Smooth muscle cell (in vitro differentiated cells): ENCODE measurements around a stretch of chr14.

- RAMPAGE, long total RNA: no peak
Observed at GRCh38 chr14:67733770-67734268, 32.1 kb downstream of the RDH12 start.

DNA sequence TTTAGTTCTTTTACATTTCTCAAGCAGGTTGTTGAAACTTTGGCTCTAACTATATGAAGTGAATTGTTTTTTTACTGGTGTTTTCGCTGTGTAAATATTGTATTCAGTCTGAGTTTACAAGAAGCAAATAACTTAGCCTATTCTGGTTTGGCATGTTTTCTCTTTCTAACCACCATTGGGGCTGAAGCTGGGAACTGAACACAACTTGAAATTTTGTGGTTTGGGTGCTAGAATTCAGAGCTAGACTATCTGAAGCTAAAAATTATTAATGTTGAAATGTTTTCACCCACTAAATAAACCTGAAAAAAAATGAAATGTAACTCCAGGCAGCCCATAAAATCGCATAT lies 37.2 kb downstream of the RAD51B start:
- RAMPAGE, long total RNA: no peak

- RAMPAGE, long total RNA: no peak
Observed at GRCh38 chr14:67941508-67941806, 121.9 kb downstream of the RAD51B start.

GRCh38 chr14:68141778-68142168 lies 322.2 kb downstream of the RAD51B start:
- RAMPAGE, long total RNA: no peak

DNA sequence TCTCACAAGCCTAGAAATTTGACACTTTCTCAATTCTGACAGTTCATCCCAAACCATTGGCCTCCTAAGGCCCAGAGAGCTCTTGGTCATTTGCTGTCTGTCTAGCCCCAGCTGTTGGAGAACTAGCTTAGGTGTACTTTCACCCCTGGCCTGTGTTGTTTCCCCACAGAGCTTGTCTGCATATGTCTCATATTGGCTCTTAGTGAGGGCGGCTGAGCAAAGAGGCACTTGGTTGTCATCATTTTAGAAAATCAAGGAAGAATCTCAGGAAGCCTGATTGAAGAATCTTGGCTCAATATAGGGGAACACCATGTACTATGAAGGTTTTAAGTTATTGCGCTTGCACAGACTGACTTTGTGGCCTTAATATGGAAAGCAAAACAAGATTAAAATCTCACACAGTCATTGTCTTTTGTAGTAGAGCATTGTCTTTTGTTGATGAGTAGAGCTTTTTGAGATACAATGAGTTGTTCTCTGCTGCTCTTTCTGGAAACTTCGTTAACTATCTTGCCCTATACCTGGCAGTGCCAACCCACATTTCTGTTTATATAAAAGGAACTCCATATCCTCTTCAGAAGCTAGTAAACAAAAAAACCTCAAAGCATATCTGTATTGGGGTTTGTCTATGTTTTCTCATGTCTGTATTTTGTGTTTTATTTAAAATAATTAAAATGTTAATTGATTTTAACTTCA lies 324.7 kb downstream of the RAD51B start:
- RAMPAGE, long total RNA: no peak

DNA sequence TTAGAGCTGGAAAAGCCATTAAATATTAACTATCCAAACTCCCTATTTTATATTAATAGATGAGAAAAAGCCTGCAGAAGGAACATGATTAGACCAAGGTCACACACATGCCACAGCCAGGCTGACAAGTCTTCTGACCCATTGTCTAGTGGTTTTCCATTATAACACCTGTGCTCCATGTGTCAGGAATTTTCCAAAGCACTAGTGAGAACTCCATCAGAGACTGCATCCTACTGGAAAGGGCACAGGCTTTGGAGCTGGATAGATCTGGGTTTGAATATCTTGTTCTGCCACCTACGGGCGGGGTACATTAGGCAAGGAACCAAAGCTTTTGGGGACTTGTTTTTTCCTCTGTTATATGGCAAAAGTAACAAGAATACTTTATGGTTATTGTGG lies 325.5 kb downstream of the RAD51B start:
- RAMPAGE, long total RNA: no peak

- RAMPAGE, long total RNA: no peak
Observed at GRCh38 chr14:68195259-68195607, 375.7 kb downstream of the RAD51B start.

GRCh38 chr14:68229830-68230319 lies 410.3 kb downstream of the RAD51B start:
- RAMPAGE, long total RNA: no peak

DNA sequence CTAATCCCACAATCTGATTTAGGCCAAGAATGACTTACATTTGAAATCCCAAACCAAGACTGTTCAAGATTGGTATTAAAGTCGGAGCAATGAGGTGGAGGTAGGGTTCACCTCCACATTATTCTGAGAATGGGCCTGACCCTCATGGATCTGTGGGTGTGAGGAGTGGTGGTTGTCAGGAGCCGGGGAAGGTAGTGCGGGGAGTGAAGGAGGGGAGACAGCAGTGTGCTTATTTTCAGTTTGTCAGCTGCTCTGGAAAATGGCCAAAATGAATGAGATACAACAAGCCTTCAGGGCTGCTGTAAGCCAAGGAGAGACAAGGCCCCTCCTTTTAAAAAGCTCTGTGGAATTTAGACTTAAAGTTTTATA lies 426.1 kb downstream of the RAD51B start:
- RAMPAGE, long total RNA: no peak

GRCh38 chr14:68285314-68286156 lies 466.0 kb downstream of the RAD51B start:
- RAMPAGE, long total RNA: no peak

DNA sequence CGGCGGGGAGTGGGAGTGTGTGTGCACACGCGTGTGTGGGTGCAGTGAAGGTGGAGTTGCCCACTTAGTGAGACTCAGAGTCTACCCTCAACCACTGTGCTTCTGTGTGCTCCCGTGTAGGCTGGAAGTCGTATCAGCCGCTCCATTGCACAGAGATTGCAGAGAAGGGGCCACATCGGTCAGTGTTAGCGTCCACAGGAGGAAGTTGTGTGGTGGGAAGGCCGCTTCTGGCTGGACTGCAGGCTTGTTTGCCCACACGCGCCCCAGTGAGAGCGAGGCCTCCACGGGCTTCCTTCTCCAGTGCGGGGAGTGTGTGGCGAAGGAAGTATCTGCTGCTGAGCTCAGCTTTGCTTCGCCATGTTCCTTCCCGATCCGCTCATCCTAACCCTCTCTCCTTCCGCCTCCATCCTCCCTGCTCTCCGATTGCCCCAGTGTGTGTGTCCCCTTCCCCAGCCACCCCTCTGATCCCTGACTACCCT lies 429.1 kb downstream of the ZFP36L1 start:
- RAMPAGE, long total RNA: no peak

- RAMPAGE, long total RNA: no peak
Observed at GRCh38 chr14:68399943-68400488, 392.9 kb downstream of the ZFP36L1 start.

DNA sequence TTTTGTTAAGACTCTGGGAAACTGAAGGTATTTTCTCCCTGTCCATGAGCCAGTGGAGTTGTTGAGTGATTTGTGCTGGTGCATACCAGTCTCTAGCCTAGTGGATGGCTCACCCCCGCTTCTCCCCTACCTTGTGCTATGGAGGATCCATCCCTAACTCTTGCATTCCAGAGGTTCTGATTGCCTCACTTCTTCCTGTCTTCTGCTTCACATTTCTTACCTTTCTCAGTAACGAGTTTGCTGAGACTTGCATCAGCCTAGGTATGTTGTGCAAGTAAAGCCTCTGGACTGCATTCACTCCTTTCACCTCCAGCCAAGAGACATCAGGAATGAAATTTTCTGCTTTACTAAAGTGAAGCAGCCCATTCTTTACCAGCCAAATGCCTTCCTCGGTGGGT lies 391.5 kb downstream of the ZFP36L1 start:
- RAMPAGE, long total RNA: no peak

- RAMPAGE, long total RNA: no peak
Observed at GRCh38 chr14:68476135-68477470, 316.3 kb downstream of the ZFP36L1 start.

GRCh38 chr14:68587009-68587874 lies 205.6 kb downstream of the ZFP36L1 start:
- RAMPAGE, long total RNA: no peak

DNA sequence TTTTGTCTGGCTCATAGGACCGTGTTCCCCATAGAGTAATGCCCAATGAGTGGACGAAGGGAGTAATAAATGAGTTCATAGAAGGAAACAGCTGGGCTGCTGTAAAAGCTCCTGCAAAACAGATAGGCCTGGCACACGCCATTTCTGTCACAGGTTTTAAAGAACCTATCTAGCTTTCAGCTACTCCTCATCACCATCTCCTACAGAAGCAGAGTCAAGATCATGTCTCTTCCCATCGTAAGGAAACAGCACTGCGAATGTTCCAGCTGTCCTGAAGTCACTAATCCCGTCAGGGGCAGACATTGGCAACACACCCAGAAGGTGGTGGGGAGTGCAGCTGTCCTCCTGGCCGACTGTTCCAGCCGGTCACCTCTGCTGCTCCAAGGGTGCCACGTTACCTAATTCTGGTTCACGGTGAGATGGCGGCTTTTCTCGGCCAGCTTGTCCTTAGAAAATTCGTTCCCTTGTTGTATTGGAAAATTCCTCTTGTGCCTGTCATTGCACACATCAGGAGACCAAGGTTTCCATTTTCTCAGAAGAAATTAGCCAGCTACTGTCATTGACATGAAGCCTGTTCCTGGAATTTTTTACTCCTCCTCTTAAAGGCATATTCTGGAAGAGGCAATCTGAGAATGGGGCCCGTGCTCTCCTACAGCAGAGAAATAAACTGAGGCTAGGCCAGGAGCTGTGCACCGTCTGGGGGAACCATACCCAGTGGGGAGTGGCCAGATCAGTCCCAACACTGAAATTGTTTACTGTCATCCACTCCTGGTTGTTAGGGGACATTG lies 196.1 kb downstream of the ZFP36L1 start:
- RAMPAGE, long total RNA: no peak

GRCh38 chr14:68626359-68626712 lies 166.5 kb downstream of the ZFP36L1 start:
- RAMPAGE, long total RNA: no peak

GRCh38 chr14:68627903-68628724 lies 164.8 kb downstream of the ZFP36L1 start:
- RAMPAGE, long total RNA: no peak

- RAMPAGE, long total RNA: no peak
Observed at GRCh38 chr14:68633326-68633836, 159.5 kb downstream of the ZFP36L1 start.

DNA sequence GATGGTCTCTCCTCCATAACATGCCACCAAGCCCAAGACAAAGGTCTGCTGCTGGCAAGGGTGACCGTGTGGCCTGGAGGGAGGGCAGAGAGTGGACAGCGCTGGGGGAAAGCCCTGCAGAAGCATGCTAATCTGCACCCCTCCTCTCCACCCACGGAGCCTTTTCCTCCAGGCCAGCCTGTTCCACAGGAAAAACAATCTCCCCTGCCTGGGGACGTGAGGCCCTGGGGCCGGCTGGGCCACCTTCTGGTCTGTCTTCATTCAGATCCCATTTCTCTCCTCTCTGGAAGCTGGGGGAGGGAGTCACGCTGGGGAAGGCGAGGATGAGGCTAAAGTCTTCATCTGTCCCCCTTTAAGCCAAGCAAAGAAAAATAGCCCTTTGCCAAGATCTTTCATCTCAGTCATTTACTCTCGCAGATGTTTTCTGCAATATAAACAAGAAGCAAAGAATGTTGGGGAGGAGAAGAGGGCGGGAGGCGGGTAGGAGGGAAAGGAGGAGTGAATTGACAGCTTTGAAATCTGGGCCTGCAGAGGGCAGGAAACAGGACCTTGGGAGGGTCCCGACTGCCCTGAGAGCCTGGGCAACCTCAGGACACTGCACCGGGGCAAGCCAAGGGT lies 133.8 kb downstream of the ZFP36L1 start:
- RAMPAGE, long total RNA: no peak